Skeletal muscle tissue (tissue), 7 donors: Measurements from ENCODE around the gene ADTRP.

GRCh38 chr6:10792095-10792807 lies 44.6 kb downstream of the TMEM14B start:
- PRO-cap, 3 experiments, result no peak in any of the 3 experiments
- RAMPAGE, long total RNA, result no peak
- RRBS, 2 experiments, result no CpG with 5 or more reads among the region's 6 CpGs

GRCh38 chr6:11042946-11044117 lies 773 bp downstream of the ELOVL2 start:
- PRO-cap, 3 experiments, result no peak in any of the 3 experiments
- RAMPAGE, long total RNA, result no peak
- RRBS, 2 experiments, result 2 to 3% methylated on average over 40 of the region's 80 CpGs

DNA sequence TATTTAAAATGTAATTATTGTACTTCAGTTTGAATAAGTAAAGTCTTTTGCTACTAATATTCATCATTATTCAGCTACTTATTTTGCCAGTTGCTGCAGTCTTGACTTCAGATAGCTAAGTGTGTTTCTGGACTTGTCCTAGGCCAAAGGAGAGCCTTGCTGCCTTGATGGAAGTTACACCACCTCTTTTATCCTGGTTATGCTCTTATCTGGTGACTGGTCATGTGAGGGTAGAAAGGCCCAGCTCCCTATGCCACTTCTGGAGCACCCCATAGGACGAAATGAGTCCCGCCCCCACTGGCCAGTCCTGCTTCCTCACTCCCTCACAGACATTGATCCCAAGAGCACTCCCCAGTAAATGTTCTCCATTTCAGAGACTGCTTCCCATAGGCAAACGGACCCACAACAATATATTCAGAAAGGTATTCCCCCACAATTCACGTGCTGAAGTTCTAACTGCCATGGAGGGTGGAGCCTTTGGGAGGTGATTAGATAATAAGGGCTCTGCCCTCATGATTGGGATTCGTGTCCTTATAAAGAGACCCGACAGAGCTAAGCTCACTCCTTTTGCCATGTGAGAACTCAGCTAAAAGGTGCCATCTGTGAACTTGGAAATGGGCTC lies 21.4 kb upstream of the ELOVL2 start:
- PRO-cap, 3 experiments, result no peak in any of the 3 experiments
- RAMPAGE, long total RNA, result no peak
- RRBS, 2 experiments, result no CpG with 5 or more reads among the region's 6 CpGs

DNA sequence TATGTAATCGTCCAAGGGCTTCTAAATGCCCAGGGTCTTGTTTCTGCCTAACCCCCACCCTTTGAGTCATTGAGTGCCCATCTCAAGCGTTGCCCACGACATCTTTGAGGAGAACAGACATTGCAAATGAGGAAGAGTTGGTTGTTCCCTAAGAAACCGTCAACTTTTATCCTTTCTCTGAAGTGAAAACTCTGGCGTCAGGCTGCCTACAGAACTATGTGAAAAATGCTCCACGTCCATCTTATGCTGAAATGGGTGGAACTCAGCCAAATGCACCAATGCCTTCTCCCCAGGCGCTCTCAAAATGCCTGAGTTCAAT lies 37.6 kb downstream of the NEDD9 start:
- PRO-cap, 3 experiments, result no peak in any of the 3 experiments
- RAMPAGE, long total RNA, result no peak
- RRBS, 2 experiments, result no CpG with 5 or more reads among the region's 7 CpGs

DNA sequence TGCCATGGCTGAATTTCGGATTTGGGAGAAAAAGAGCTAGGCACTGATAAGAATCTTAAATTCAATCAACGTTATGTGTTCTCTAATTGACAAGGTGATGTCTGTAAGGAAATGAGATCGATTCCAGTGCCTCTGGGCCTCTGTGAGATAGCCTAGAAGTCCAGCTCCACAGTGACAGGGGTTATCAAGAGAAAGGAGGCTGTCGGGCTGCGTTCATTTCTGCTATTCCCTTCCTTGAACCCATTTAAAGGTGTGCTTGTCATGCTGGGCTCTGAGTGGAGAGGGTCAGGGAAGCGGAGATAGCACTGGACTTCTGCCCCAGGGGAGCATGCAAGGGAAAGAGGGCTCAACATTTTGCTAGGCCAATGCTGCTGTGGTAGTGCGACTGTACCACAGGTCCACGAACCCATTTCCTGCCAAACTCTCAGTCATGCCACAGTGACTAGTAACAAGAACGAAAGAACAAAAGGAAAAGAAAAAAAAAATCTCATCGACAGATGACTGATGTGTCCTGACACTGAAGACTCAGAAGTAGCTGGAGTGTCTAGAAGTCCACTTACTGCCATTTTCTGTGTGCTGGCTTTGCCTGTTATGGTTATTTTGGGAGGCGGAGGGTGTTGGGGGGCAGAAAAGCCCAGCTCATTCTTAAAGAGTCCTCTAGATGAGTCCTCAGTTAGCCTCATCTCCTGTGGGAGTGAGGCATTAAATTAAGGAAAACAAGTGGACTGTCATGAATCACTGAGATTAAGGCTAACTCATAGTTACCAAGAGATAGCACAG lies 8.1 kb downstream of the NEDD9 start:
- PRO-cap, 3 experiments, result peak in 1 of 3 experiments; most common plus-strand start position 528 of the sequence (in 1); most common minus-strand start position 415 of the sequence (in 1)
- RAMPAGE, long total RNA, result no peak
- RRBS, 2 experiments, result no CpG with 5 or more reads among the region's 11 CpGs

DNA sequence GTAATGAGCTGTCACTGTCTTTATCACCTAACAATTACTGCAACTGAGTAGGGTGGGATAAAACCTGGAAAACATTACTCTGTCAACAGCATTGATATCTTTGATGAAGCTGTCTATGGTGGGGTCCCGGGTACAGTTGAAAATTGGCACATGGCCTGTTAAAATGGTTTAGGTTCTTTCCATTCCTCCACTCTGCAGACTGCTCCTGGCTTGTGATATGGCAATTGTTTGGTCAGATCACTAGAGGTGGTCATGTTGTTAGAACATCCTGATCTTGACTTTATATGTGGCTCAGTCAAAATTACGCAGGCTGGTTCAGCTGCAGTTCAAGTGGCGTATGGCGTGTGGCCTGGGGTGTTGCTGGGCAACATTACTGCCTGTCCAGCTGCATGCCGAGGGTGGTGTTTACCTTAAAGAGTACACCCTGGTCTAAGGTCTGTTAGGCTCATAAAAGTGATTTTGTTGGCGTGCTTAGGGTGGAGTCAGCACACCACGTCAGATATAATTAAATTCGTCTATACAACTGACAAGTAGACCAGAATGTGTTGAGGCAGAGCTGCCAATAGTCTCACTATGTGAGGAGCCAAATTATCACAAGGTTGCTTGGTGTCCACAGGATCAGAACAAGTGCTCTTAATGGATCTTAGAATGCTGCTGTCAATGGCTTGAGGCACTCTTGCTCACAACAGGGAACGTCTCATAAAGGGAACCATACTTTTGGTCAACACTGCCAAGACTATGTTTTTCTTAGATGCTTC lies 55.6 kb upstream of the NEDD9 start:
- PRO-cap, 3 experiments, result no peak in any of the 3 experiments
- RAMPAGE, long total RNA, result no peak
- RRBS, 2 experiments, result no CpG with 5 or more reads among the region's 9 CpGs

DNA sequence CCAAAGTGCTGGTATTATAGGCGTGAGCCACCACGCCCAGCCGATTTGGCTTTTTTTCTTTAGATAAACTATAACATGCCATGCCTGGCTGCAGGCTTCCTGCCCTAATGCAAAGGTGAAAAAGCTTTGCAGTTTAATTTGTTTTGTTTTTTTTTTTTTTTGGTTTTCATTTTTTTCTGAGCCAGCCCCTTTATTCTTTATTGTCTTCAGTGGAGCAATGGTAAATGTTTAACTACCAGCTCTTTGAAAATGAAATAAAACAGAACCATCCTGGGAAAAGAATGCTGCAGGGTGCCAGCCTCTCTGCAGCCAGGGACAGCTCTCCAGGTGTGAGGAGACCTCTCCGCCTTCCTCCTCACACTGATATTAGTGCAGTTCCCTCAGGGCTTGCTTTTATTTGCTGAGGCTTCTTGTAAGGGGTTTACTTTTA lies 64.5 kb upstream of the NEDD9 start:
- PRO-cap, 3 experiments, result no peak in any of the 3 experiments
- RAMPAGE, long total RNA, result no peak
- RRBS, 2 experiments, result no CpG with 5 or more reads among the region's 4 CpGs

DNA sequence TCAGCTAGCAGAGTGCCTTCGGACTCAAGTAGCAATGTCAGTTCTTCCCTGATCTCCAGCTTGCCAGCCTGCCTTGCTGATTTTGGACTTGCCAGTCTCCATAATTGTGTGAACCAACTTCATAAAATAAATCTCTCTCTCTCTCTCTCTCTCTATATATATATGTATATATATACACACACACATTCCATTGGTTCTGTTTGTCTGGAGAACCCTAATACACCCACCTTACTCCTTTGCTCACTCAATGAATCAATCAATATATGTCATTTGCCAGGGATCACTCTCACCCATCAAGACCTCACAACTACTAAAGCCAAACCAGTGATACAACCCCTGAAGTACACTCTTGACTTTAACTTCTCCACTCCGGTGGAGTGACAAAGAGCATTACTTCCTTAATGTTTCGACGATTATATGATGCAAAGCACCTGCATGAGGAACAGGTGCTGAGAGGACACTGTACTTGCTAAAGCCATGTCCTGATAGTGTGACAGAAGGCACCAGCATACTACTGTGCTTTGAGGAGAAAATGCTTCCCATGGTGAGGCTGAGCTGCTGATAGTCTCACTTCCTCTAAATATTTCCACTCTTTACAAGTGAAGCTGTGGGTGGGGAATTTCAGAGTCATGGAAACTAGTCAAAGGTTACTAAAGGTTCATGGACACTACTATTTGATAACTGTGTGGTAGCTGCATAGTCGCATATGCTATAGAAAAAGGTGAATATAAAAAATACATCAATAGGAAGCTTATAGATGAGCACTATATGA lies 141.6 kb upstream of the NEDD9 start:
- PRO-cap, 3 experiments, result no peak in any of the 3 experiments
- RAMPAGE, long total RNA, result no peak
- RRBS, 2 experiments, result no CpG with 5 or more reads among the region's 5 CpGs

DNA sequence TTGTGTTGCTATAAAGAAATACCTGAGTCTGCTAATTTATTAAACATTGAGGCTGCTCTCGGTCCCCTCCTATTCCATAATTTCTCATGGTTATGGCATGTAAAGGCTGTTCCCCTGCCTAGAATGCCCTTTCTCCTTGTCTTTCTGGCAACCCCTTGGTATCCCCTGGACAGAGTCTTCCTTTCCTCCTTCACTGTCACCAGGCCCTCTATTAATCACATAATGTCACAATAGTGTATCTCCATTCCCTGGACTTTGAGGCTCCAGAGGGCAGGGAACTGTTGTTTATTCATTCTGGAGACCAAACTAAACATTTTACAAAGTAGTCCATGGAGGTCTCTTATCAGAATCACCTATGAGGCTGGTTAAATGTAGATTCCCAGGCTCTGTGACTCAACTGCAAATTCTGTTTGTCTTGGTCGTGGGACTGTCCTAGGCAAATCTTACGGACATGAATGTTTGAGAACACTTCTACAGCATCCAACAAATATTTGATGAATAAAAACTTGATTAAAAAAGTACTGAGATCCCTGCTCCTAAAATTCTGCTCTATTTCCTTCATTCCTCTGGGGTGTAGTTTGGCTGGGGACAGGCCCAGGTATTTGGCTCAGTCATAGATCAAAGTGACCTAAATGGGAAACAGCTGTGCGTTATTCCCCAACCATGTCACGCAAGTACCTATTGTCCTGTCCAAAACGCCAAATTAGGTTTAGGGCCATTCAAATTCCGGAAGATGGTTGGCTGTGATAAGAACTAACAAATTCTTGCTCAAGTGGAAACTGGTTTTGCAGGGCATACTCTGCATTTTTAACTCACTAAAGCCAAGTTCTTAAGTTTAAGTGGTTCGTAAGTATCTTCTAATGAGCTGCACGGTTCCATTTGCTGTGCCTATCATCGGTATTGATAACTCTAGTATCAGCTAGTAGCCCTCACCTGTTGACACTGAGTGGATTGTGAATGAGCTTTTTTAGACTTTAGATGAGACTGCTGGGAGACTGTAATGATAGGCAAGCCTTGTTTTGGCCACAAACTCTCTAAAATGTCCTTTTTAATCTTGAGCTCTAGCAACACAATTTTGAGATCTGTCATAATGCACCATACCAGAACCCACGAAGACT lies 147.7 kb upstream of the TMEM170B start:
- PRO-cap, 3 experiments, result no peak in any of the 3 experiments
- RAMPAGE, long total RNA, result no peak
- RRBS, 2 experiments, result no CpG with 5 or more reads among the region's 11 CpGs

GRCh38 chr6:11401985-11402195 lies 135.7 kb upstream of the TMEM170B start:
- PRO-cap, 3 experiments, result no peak in any of the 3 experiments
- RAMPAGE, long total RNA, result no peak
- RRBS, 2 experiments, result no CpG with 5 or more reads among the region's 4 CpGs

DNA sequence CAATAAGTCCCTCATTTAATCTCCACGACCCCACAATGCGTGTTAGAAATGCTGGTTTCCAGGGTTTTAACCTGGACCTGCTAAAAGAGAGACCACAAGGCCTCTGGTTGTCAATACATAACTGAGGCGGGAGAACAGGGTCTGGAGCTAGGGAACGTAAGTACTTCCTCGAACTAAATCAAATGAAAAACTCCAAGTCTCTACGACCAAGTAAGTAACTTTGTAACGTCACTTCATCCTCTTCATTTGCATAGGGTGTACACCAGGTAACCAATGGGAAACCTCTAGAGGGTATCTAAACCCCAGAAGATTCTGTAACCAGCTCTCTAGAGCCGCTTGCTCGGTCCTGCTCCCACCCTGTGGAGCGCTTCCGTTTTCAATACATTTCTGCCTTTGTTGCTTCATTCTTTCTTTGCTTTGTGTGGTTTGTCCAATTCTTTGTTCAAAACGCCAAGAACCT lies 133.5 kb upstream of the TMEM170B start:
- PRO-cap, 3 experiments, result no peak in any of the 3 experiments
- RAMPAGE, long total RNA, result no peak
- RRBS, 2 experiments, result no CpG with 5 or more reads among the region's 12 CpGs

DNA sequence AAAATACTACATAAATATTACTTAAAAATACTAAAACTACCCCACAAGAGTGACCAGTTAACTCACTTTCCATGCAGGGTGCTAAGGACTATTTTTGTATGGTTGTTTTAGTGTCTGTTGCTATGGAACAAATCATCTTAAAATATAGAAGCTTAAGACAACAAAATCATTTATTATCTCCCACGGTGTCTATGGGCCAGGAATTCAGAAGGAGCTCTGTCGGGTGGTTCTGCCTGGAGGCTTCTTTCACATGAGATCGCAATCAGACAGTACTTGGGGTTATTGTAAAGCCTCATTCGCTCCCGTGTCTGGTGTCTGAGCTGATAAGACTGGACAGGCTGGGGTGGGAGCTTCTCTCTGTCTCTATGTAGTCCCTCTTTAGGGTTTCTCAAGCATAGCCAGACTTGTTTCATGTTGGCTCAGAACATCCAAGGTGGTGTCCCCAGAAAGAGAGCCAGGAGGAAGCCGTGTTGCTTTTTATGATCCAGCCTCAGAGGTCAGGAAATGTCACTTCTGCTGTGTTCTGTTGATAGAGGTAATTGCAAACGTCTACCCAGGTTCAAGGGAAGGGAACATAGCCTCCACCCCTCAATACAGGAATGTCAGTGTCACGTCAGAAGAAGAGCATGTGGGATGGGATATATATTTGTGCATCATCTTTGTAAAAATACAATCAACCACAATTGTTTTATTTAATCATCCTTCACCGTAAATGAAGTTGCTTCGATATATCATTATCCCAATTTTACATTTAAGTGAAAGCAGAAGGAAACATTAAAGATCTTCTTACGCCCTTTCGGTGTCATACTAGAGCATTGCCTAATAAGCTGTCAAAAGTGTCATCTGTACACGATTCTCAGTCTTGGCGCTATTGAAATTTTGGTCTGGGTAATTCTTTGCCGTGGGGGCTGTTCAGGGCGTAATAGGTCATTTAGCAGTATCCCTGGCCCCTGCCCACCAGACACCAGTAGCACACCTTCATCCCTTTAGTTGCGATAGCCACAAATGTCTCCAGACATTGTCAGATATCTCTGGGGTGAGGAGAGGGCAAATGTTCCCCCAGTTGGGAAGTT lies 40.7 kb upstream of the TMEM170B start:
- PRO-cap, 3 experiments, result no peak in any of the 3 experiments
- RAMPAGE, long total RNA, result no peak
- RRBS, 2 experiments, result no CpG with 5 or more reads among the region's 17 CpGs

GRCh38 chr6:11650781-11651113 lies 113.2 kb downstream of the TMEM170B start:
- PRO-cap, 3 experiments, result no peak in any of the 3 experiments
- RAMPAGE, long total RNA, result no peak
- RRBS, 2 experiments, result no CpG with 5 or more reads among the region's 1 CpG

GRCh38 chr6:11652849-11653758 lies 115.6 kb downstream of the TMEM170B start:
- PRO-cap, 3 experiments, result no peak in any of the 3 experiments
- RAMPAGE, long total RNA, result no peak
- RRBS, 2 experiments, result 10 to 14% methylated on average over 3 of the region's 9 CpGs

DNA sequence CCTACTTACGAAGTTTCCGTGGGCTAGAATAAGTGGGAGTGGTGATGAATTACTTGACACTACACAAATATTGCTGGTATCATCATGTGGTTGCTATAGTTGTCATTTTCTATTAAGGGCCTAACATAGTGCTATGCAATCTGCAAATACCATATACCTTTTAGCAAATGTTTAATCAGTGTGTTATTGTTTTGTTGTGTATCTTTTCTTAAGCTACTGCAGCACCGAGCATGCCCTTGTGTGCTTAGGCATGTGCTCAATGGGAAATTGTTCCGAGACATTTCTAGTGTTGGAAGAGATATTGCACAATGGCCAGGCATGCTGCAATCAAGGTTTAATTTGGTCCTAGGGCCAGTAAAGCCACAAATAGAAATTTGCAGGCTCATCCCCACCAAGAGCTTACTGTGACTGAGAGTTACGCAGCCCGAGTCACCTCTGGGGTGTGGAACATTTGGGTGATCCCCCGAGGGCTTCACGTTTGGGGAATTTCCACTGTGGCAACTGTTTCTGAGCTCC lies 66.0 kb downstream of the ADTRP start:
- PRO-cap, 3 experiments, result peak in 2 of 3 experiments; most common plus-strand start position 422 of the sequence (in 1); most common minus-strand start position 261 of the sequence (in 1)
- RAMPAGE, long total RNA, result no peak
- RRBS, 2 experiments, result no CpG with 5 or more reads among the region's 8 CpGs

GRCh38 chr6:11723122-11723716 lies 55.4 kb downstream of the ADTRP start:
- PRO-cap, 3 experiments, result no peak in any of the 3 experiments
- RAMPAGE, long total RNA, result no peak
- RRBS, 2 experiments, result no CpG with 5 or more reads among the region's 9 CpGs

GRCh38 chr6:11760287-11760486 lies 18.4 kb downstream of the ADTRP start:
- PRO-cap, 3 experiments, result no peak in any of the 3 experiments
- RAMPAGE, long total RNA, result no peak
- RRBS, 2 experiments, result no CpG with 5 or more reads among the region's 5 CpGs

DNA sequence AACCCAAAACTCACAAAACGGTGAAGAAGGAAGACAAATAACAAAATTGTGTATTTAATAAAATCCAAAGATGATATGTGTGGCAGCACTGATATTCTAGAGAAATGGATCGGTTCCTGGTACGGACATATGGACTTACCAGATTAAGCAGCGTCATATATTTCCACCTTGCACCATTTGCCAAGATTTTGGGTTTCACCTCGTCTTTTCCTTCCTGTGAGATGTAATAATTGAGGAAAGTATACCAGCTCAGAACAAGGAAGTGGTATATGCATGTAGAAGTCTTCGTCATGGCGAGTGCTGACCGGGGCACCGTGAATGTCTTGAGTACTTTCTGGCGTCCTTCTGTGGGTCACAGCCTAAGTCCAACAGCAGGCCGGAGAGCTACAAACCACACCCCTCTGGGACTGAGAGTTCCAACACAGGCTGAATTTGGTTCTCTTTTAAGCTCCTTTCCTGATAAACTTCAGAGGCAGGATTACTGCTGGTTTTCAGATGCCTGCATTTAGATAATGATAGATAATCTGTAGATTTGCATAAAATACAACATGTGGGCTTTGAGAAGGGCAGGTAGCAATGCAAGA lies at the start of gene ADTRP:
Gene ADTRP, minus strand, starts transcription at position 336 of the 584 bp plus-strand sequence.
- PRO-cap, 3 experiments, result no peak in any of the 3 experiments
- RAMPAGE, long total RNA, result no peak
- RRBS, 2 experiments, result 44 to 49% methylated on average over 4 of the region's 11 CpGs

DNA sequence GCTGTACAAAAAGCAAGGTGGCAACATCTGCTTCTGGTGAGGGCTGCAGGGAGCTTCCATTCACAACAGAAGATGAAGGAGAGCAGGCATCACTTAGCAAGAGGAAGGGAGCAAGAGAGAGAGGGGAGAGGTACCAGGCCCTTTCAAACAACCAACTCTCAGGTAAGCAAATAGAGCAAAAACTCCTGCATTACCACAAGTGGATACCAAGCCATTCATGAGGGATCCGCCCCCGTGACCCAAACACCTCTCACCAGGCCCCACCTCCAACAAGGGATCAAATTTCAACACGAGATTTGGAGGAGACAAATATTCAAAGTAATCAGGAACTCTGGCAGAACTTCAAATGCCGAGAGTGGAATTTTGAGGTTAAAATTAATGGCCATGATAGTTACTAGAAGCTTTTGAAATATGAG lies 55.2 kb upstream of the ADTRP start:
- PRO-cap, 3 experiments, result no peak in any of the 3 experiments
- RAMPAGE, long total RNA, result no peak
- RRBS, 2 experiments, result no CpG with 5 or more reads among the region's 4 CpGs

DNA sequence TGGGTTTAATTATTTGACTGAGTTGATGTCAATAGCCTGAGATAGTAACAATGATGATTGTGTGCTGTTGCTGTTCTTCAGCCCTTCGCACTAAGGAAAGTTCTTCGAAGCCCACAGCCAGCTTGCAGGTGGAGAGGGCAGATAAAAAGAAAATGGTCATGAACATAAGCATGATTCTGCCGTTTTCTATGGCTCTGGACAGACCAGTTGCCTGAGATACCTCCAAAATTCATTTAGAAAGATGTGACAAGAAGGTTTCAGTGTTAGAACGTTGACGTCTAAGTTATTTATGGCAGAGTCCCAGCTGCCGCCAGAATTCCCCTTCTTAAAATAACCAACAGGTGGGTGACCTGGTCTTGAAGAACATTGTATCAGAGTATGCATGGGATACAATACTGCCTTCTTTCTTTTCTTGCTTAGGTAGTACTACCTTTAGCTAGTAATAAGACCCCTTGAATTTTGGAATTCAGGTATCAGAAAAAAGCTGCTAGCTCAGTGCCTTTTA lies 55.6 kb upstream of the ADTRP start:
- PRO-cap, 3 experiments, result no peak in any of the 3 experiments
- RAMPAGE, long total RNA, result no peak
- RRBS, 2 experiments, result no CpG with 5 or more reads among the region's 6 CpGs